Mesenchymal stem cell of Wharton's jelly (primary cell): Measurements from ENCODE around the genes DUSP21, ELK1 and ZNF81.

DNA sequence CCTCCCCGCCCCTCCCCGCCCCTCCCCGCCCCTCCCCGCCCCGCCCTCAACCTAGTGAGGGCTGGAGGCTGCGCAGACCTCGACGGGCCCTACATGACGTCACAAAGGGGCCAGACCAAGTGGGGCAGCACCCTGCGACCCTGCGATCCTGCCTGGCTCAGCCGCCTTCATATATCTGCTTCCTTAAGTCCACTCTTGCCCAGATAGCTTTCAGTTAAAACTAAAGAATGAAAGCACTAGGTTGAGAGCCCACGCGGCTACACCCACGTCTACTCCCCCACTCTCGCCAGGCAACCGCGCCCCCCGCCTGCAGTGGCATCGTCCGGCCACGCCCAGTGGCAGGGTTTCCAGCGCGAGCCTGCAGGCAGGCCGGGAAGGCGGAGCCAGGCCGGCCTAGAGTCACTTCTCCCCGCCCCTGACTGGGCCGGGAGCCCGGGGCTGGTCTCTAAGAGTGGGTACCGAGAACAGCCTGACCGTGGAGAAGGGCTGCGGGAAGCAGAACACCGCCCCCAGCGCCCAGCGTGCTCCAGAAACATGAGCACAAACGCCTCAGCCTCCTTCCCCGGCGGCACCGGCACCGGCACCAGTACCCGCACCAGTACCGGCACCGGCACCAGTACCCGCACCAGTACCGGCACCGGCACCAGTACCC, 1.4 kb upstream of the MAOA start:
- CAGE, long polyA plus RNA: no peak

GRCh38 chrX:43660910-43662086, 5.2 kb downstream of the MAOA start:
- CAGE, long polyA plus RNA: no peak

DNA sequence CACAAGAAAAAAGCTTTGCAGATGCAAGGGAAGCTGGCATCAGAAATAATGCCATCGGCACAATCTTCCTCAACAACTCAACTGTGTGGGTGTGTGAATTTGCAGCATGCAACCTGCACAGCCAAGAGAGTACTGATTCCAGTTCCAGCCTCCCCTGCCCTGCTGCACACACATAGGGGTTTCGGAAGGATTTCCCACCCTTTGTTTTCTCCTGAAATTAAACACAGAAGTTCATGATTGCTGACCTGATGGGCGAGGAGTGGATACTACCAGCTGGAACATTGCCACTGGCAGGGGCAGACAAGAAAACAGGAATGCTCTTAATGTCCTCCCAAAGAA, 4.9 kb downstream of the NDP start:
- CAGE, long polyA plus RNA: no peak

DNA sequence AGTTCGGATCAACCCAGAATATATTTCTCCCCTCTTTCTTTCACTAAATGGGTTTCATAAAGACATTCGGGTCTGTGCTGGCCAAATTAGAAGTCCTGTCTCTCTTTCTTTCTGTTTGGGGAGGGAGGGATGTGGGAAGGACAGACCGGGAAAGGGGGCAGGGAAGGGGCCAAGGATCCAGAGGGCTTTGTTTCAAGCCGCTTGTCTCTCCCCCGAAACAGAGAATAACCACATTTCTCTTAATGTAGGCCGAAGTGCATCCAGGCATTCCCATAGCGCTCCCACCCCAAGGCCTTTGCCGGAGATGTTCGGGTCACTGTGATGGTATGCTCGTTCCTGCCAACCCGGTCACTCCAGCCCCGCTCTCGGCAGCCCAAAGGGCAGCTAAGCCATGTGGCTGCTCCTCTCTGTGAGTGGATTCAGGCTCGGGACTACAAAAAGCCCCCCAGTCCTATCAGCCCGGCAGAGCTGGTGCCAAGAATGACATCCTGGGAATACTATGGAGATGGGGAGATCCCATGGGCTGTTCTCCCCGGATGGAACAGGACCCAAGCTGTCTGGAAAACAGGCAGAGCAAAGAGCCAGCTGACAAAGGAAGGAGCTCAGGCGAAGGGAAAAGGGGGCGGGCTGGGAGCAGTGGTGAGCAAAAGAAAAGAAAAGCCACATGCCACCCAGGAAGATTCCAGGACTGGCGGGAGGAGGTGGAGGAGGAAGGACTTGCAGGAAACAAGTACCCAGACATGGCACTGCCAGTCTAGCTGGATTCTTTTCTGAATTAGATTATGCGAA, 3.8 kb downstream of the NDP start:
- CAGE, long polyA plus RNA: no peak

- CAGE, long polyA plus RNA: no peak
These were observed 29.3 kb downstream of the EFHC2 start for GRCh38 chrX:44314127-44314623.

GRCh38 chrX:44843794-44844133, at the start of gene DUSP21:
Gene DUSP21 (plus strand): TSS chrX:44844021.
- CAGE, long polyA plus RNA: no peak

DNA sequence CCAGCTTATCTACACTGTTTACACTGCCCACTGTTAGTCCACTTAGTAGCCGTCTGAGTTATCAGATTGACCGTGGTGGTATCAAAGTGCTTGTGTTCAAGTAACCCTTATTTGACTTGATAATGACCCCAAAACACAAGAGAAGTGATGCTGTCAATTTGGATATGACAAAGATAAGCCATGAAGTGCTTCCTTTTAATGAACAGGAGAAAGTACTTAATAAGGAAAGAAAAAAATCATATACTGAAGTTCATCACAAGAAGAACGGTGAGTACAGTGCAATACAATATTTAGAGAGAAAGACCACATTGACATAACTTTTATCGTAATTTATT, 42.7 kb downstream of the KDM6A start:
- CAGE, long polyA plus RNA: no peak

- CAGE, long polyA plus RNA: no peak
These were observed 113.7 kb upstream of the KRBOX4 start for GRCh38 chrX:46333240-46333912.

DNA sequence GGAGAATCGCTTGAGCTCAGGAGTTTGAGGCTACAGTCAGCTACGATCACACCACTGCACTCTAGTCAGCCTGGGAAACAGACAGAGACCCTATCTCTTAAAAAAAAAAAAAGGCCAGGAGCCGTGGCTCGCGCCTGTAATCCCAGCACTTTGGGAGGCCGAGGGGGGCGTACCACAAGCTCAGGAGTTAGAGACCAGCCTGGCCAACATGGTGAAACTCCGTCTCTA, 76.1 kb upstream of the KRBOX4 start:
- CAGE, long polyA plus RNA: no peak

GRCh38 chrX:46446539-46447007, 524 bp upstream of the KRBOX4 start:
- CAGE, long polyA plus RNA: no peak

DNA sequence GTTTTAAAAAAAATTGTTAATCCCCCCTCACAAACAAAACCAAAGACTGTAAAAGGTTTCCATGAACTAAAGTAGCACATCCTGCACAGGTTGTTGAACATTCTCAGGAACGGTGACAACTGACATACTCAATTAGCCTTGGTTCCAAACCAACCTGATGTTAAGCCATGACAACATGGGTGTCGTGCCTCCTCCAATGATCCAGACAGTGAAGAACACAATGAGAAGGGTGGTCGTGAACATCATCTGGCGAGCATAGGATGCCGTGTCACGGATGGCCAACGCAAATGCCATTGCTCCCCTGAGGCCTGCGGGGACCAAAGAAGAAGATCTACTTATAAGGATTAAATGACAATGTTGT, 69.5 kb downstream of the CHST7 start:
- CAGE, long polyA plus RNA: no peak

GRCh38 chrX:46758353-46759053, 415 bp downstream of the SLC9A7 start:
- CAGE, long polyA plus RNA: no peak

- CAGE, long polyA plus RNA: no peak
These were observed 16.4 kb upstream of the SLC9A7 start for GRCh38 chrX:46775303-46775634.

DNA sequence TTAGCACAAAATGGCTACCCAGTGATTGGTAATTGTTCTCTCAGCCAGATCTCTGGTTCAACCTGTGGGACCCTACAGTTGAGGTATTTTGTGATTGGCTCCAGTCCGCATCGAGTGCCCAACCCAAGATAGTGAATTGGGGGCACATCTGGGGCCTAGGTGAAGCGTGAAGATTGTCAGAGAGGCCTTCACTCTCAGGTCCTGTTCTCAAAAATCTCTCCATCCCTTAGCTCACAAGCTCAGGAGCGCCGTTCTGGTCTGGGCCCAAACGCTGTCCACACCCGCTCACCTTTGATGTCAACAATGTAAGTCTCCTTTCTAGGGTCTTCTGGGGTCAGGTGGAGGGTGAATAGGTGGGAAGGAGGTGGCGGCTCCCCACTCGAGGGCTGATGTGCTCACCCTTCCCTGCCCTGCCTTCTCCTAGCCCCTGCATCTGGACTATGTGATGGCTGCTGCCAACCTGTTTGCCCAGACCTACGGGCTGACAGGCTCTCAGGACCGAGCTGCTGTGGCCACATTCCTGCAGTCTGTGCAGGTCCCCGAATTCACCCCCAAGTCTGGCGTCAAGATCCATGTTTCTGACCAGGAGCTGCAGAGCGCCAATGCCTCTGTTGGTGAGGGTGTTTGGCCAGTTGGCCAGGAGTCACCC, 7.7 kb upstream of the CDK16 start:
- CAGE, long polyA plus RNA: no peak

- CAGE, long polyA plus RNA: no peak
These were observed 582 bp downstream of the CDK16 start for GRCh38 chrX:47218847-47219679.

GRCh38 chrX:47569108-47569872, 8.3 kb downstream of the ARAF start:
- CAGE, long polyA plus RNA: no peak

DNA sequence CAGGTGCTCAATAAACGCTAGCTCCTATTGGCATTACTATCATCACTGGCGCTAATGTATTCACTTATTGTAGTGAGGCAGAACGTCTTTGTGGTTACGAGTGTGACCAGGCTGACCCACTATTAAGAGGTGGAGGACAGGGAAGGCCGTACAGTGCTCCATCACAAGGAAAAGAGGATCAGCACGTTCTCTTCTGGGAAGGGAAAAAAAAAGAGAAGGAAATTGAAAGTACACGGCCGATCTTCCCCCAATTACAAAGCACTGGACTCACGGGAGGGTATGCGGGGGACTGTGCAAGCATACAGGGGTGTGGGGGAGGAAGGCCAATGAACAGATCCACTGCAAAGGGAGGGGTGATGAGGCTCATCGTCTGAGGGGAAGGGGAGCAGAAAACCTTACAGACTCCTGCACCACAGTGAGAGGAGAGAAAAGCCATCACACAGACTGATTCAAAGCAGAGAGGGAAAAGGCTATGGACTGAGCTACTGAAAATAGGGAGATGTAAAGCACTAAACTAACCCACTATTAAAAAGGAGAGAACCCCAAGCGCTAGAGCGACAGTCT, 1.1 kb downstream of the ELK1 start:
- CAGE, long polyA plus RNA: no peak

- CAGE, long polyA plus RNA: no peak
These were observed at the start of gene ELK1 for GRCh38 chrX:47650067-47650635. Gene ELK1 (minus strand): TSS chrX:47650563.

- CAGE, long polyA plus RNA: no peak
These were observed 48.4 kb upstream of the UXT start for GRCh38 chrX:47707413-47707678.

GRCh38 chrX:47836029-47837162, at the start of gene ZNF81:
Gene ZNF81 (plus strand): TSS chrX:47836902.
- CAGE, long polyA plus RNA: no peak